SJCRH30 (cell line): Measurements from ENCODE around the gene MEX3B.

- RAMPAGE, long total RNA: no peak
Measured at GRCh38 chr15:80111227-80111536, 41.6 kb upstream of the FAH start.

DNA sequence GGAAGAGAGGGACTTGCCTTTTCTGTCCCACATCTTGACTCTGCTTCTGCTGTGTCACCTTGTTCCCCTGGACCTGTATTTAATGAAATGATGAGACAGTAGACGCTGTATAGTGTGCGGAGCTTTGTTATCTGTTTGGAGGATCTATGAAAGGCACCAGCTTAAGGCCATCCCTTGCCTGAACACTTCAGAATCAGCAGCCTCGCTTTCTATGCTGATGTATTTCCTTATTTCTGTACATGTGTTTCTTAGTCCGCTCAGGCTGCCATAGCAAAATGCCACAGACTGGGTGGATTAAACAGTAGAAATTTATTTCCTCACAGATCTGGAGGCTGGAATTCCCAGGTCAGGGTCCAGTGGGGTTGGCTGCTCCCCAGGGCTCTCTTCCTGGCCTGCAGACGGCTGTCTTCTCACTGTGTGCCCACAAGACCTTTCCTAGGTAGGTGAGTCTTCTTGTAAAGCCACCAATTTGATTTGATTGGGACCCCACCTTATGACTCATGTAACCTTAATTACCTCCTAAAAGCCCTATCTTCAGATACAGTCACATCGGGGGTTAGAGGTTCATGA lies 41.5 kb downstream of the CTXND1 start:
- RAMPAGE, long total RNA: no peak

DNA sequence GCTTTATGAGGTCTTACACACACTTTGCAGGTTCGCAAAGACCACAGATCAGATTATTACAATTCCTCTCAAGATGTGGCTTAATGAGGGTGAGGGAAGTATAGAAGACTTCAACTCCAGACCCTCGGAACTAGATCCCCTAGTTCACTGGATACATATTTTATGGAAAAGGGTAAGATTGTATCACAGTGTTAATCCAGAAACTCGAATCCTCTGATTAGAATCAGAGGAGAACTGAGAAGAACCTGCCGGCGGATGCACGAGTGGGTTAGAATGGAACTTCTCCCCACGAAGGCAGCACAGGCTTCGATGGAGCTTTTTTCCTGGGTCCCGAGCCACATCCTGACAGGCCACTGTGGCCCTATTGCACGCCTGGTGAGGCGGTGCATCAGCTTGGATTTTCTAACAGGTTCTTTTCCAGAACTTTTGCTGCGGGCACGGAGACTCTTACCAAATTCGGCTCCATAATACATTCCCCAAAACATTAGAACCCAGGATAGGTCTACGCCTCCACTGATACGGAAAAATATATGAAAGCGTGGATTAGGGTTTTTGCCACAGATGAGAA lies 1.1 kb downstream of the CTXND1 start:
- RAMPAGE, long total RNA: no peak

GRCh38 chr15:80922417-80923087 lies 67.1 kb downstream of the MESD start:
- RAMPAGE, long total RNA: no peak

DNA sequence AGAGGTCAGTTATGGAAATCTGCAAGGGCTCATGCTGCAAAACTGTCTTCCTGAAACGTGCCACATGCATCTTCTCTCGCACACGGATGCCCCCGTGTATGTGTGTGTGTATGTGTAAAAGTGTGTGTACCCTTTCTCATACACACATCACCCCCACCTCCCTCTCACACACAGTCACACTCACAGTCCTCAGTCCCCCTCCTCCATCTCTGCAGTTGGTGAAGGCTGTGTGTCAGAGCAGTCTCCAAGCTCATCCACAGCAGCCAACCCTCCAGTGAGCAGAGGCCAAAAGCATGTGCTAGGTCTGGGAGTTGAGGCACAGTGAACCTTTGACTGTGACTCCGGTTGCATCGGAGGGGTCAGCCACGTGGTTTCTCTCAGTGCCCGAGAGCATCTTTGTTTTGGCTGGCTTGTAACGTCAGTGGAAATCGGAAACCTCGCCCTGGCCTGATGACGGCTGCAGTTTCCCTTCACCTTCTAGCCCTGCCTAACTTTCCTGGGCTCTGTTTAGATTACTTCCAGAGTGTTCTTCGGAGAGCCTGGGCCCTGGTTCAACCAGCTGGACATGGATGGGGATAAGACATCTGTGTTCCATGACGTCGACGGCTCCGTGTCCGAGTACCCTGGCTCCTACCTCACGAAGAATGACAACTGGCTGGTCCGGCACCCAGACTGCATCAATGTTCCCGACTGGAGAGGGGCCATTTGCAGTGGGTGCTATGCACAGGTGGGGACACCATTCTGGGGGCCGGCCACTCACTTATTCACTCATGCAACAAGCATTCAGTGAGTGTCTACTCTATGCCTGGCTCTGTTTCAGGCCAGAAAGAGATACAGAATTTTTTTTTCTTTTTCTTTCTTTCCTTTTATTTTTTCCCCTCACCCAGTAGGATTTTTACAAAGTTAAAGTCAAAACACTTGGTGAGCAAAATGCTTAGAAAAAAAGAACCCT lies 56.6 kb downstream of the MESD start:
- RAMPAGE, long total RNA: no peak

GRCh38 chr15:81032980-81033270 lies 32.2 kb downstream of the TLNRD1 start:
- RAMPAGE, long total RNA: no peak

DNA sequence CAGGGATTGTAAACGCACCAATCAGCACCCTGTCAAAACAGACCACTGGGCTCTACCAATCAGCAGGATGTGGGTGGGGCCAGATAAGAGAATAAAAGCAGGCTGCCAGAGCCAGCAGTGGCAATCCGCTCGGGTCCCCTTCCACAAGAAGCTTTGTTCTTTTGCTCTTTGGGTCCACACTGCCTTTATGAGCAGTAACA lies 25.3 kb downstream of the CFAP161 start:
- RAMPAGE, long total RNA: no peak

DNA sequence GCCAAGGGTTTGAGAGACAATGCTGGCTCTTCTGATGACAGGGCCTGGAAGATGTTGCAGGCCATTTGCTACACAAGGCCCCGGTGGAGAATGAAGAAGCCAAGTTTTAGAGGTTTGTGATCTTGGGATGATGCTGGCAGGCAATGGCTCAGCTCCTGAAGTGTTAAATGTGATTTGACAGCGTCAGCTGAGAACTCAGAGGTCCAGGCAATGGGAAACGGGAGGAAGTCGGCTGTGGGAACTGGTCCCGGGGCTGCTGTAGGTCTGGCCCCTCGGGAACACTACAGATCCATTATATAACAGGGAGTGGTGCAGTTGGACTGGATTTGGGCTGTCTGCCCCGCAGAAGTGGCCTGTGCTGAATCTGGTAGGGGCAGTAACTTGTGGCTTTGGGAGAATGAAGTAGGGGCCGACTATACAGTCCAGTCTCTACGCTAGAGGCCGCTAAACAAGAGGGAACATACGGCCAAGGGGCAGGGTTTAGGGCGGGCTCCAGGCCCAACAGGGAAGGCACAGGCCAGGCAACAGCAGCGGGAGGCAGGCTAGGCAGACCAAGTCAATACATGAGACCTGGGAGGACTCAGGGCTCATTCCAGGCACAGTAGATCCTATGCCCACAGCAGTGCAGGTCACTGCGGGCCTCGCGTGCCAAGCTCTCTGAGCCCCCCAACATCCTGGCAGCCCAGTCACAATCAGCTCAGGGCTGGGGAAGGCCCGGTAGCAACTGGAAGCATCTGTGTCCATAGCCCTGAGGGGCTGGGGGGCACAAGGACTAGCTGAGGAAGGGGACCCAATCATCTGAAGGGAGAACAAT lies 20.3 kb upstream of the IL16 start:
- RAMPAGE, long total RNA: no peak

DNA sequence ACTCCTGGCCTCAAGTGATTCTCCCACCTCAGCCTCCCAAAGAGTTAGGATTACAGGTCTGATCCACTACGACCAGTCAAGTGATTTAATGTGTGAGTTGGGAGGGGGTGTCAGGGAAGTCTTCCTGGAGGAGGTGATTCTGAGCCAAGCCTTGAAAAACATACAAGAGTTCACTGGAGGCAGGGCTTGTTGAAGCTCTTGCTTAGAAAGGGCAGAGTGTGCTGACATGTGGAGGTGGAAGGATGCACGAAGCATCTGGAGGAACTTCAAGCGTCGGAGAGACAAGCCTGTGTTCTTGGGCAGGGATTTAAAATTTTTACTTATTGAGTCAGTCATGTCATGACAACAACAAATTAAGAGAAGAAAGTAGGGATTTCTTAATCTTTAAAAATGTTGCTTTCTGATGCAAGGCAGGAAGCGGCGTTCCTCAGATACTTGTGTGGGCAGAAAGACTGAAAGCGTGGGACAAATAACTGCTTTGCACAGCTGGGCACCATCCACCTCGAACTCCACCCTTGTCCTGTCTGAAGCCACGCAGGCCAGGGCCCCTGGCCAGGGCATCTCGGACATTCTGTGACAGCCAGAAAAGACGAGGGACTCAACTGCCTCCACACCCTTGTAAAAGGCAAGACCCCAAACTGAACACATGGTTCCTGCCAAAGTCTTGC lies 7.0 kb upstream of the IL16 start:
- RAMPAGE, long total RNA: no peak

GRCh38 chr15:81286351-81287225 lies 37.4 kb downstream of the STARD5 start:
- RAMPAGE, long total RNA: no peak

DNA sequence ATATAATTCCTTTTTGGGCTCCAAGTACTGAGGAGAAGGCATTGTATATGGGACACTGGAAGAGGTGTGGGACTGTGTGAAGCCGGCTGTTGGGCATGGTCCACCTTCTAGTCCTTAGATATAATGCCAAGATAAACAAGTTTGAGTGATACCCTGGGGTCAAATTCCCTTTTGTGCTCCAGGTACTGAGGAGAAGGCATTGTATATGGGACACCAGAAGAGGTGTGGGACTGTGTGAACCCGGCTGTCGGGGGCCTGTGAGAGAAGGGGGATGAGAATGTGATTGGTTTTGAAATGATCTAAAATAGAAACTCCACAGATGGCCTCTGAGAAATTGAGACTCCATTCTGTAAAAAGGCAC lies 11.4 kb upstream of the TMC3 start:
- RAMPAGE, long total RNA: no peak

- RAMPAGE, long total RNA: no peak
Measured at GRCh38 chr15:82045947-82046558, at the start of gene MEX3B. Gene MEX3B, minus strand, starts transcription at chr15:82046018.

- RAMPAGE, long total RNA: no peak
Measured at GRCh38 chr15:82093597-82094137, 47.8 kb upstream of the MEX3B start.

- RAMPAGE, long total RNA: no peak
Measured at GRCh38 chr15:82122801-82123339, 77.1 kb upstream of the MEX3B start.

DNA sequence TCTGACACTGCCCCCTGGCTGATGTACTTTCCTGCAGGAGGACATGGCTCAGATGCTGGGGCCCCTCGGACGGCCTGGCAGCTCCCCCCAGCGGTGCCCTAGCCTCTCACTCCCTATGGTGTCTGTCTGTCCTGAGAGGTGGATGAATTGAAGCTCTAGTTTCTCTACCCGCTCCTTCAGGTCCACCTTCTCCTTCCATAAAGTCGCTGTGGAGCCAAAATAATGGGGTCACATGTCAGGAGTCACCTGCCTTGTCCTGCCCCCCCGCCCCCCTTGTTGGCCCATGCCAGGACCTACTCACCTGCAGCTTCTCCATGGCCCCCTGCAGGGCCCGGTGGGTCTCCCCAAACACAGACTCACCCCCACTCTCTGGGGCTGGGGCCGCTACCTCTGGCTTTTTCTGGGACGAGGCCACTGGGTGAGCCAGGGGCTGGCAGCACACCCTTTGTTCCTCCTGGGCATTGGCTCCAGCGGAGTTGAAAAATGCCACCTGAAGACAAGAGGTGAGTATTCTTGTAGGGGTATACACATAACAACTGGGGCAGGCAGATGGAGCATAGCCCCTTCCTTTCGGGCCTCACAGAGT lies 47.6 kb downstream of the GOLGA6L9 start:
- RAMPAGE, long total RNA: no peak

DNA sequence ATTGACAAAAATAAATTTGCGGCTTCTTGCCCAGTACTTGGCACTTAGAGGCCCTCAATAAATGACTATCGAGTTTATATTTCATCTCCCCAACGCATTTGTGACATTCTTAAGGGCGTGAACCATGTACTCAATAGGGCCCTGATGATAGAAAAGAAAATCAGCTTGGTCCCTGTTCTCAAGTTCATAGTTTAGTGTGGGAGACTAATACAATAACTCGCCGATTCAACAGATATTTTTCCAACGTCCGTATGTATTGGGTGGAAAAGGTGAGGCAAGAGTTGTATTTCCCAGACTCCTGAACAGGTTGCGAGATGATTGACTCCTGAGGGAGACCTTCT lies 314 bp upstream of the WHAMM start:
- RAMPAGE, long total RNA: no peak

- RAMPAGE, long total RNA: no peak
Measured at GRCh38 chr15:82864102-82864313, 54.6 kb downstream of the WHAMM start.

GRCh38 chr15:83000283-83000622 lies 11.2 kb downstream of the C15orf40 start:
- RAMPAGE, long total RNA: no peak

DNA sequence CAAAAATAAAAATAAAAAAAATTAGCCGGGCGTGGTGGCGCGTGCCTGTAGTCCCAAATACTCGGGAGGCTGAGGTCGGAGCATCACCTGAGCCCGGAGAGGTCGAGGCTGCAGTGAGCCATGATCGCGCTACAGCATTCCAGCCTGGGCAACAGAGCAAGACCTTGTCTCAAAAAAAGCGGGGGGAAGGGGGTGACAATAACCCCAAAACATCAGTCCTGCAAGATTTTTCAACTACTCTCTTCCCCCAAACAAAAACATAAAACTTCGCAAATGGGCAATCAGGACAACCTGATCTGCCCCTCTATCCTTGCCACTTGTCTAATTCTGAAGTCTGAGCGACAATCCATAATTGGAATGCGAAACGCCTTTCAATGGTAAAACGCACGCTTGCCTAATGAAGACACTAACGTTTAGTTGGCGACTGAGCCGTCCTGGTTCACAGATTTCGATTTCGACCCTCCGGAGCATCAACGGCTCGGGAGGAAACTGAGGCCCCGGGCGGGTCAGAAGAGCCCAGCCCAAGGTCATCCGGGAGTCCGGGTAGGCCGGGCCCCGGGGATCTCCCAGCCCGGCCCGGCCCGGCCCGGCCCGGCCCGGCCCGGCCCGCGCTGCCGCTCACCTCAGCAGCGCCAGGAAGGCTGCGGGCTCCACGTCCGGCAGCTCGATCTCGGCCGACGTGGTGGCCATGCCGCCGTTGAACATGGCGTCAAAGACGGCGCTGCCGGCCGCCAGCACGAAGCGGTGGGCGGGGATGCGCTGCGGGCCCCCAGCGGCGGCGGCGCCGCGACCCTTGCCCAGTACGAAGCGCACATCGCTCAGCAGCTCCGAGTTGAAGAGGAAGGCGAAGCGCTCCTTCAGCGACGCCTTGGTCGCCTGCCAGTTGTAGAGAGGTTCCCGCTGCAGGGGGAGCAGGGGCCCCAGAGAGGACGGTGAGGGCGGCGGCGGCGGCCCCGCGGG lies 643 bp downstream of the BTBD1 start:
- RAMPAGE, long total RNA: no peak

DNA sequence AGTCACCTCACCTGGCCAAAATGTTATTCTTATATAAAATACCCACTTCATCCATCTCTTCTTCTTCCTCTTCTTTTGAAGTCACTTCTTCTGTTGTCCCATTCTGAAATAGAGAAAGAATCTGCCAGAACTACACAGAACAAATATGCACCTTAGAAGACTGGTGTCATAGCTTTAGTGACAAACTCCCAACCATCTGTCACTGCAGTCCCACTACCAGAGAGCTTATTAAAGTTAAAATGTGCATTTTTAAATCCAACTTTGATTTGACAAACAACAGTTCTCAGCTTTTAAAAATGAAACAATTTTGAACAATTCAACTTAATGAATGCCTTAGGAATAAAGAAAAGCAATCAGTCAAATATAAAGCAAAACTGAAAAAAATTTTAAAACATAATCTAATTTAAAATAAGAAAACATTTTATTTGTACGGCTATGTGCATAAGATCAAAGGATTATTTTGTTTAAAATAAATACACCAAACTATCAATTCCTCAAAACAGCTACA lies 54.6 kb upstream of the ZSCAN2 start:
- RAMPAGE, long total RNA: no peak